Metastatic Lung Carcinoma in the Adrenal Gland (tissue), 1 donor: Measurements from ENCODE around the gene CYRIA.

DNA sequence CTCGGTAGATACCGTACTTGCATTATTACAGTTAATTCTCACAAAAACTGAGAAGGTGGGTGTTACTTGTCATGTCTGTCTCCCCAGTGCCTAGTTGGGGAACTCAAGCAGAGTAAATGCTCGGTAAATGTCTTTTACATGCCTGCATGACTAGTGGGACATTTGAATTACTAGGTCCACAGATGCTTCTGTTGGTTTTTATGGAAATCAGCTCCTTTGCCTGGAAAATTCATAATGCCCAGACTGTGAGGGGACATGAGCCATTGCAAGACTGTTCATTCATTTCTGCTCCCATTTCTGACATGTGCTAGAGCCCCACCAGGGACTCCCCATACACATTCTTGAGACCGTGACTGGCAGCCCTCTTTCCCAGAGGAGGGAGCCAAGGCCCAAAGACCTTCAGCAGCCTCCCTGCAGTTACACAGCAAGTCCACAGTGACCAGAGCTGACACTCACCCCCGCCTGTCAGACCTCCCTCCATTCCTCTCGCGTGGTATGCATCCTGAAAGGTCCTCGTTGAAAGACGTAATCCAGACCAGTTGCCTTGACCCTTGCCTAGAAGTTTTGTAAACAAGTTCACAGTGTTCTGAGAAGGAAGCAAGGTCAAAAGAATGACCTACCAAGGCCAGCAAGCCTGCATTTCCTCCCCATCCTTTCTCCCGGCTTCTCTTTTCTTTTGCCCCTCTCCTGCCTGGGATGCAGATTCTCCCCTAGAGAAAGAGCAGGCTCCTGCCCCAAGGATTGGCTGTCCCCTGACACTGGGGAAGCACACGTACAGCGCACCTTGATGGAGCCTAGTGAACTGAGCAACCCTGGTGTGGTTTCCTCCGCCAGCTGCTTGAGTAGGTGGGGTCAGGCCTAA, 18.1 kb downstream of the TRIB2 start:
- PRO-cap, result no peak

DNA sequence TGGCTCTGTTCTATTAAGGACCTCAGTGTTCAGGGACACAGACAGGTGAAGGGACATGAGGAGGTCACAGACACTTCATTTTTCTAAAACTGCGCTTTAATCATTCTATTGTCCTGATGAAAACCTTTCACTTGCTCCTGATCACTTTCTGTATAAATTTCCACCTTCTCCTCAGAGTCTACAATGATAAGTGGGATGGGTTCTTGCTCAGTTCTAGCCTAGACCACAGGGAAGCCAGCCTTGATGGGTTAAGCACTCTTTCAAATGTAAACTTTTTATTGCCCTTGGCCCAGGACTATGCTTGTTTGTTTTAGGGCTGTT, 59.5 kb downstream of the TRIB2 start:
- PRO-cap, result no peak

DNA sequence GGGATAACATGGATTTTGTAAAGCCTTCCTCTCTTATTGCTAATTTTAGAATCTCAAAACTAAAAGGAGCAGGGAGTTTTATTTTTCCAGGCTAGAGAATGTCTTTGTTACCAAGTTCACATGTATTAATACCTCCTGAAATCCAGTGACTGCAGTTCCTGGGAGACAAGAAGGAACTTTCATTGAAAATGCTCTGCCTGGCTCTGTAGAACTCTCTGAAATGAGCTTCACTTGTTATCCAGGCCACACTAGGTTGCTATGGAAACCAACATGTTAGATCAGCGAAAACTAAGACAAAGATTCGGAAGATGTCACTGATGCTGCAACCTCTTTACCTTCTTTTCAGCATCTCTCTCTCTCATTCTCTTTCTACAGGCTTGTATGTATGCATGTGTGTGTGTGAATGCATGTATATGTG, 218.4 kb downstream of the TRIB2 start:
- PRO-cap, result no peak

DNA sequence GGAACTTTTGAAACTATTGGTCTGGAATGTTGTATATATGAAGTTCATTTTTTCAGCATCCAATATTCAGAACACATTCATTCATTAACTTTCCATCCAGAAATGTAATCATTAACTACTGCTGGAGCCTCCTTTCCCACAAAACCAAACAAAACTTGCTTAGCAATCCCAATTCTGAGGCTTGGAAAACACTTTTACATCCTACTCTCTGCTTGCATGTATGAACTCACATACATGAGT, 869 bp upstream of the LRATD1 start:
- PRO-cap, result no peak

- PRO-cap, result no peak
Measured at GRCh38 chr2:15404422-15404957, 156.6 kb downstream of the NBAS start.

DNA sequence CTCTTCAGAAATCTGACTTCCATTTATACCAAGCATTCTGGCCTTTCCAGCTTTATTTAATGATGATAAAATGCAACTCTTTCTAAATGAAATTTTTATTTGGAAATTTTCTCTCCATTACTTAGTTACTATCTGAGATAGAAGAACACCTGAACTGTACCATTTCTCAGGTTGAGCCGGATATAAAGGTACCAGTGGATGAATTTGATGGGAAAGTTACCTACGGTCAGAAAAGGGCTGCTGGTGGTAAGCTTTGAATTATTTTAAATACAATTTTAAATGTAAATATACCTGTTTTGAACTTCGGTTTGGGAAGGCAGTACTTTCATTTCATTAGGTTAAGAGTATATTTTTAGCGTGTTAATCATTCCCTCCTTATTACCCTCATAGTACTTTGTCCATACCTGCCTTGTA, 38.2 kb downstream of the DDX1 start:
- PRO-cap, result no peak

DNA sequence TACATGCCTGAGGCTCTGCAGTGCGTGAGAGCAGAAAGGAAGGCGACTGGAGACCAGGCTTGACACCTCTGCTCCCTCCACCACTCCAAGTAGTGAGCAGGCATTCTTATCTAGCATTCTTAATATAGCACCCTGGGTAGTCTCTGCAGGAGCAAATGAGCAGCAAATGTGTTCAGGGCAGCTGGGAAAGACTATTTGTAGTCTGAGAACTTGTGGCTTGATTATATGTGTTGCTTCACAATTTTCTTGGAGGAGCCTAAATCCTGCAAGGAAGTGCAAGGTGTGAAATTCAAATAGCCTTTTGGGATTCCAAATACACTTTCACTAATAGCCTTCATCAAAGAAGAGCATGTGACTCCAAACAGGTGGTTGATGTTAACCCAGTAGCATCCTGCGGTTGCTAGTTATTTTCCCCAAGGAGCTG, 143.3 kb downstream of the DDX1 start:
- PRO-cap, result no peak

GRCh38 chr2:16050815-16051610, 110.7 kb downstream of the MYCN start:
- PRO-cap, result no peak

GRCh38 chr2:16069504-16070717, 129.6 kb downstream of the MYCN start:
- PRO-cap, result no peak

DNA sequence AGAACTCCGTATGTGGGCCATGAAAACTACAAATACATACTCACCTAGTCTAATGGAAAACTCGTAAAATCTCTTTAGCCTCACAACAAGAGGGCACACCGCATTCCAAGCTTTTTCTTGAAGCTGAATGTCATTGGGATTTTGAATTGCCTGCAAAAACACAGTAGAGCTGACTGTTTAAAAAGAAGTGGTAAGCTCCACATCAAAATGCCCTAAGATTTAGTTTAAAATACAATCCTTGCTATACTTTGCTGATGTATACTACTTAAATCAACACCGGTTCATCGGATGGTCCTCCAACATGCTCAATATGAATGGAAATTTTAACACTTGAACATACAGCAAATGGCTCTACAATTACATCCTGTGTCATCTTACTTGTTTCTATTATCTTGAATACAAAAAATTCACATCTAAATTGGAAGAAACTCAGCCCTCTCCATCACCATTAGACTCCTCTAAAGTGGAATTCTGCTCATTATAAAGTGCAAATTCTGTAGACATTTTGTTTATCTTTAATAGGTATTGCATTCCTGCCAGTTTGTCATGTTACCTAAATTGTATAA, 101.6 kb downstream of the CYRIA start:
- PRO-cap, result no peak

DNA sequence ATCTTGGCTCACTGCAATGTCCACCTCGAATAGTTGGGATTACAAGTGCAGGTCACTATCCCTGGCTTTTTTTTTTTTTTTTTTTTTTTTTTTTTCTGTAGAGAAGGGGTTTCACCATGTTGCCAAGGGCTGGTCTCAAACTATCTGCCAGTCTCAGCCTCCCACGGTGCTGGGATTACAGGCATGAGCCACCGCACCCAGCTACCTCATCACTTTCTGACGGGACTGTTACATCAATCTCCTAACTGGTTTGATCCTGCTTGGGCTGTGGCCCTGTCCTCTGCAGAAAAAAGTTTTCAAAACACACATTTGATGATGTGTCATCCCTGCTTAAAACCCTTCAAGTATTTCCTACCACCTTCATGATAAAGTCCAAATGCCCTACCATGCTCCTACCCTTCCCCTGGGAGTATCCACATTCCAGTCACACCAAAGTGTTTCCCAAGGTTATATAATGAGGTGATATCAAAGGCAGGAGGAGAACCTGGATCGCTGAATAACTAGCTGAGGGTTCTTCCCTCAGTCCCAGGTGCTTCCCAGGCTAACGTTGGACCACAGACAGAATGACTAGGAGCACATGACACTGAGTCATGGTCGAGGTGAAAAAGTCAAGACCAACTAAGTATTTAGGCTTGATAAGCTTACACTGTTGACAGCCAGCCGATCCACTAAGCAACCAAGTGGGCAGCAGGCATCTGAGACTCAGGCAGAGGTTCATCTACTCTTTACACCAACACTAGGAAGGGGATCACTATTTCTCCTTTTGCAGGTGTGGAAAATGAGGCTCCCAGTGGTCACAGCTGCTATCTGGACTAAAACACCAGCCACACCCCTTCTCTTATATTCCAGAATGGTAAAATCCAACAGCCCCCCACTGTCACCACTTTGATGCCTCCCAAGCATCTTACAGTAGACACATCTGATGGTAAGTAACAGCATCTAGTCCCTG, 31.9 kb downstream of the CYRIA start:
- PRO-cap, result no peak

DNA sequence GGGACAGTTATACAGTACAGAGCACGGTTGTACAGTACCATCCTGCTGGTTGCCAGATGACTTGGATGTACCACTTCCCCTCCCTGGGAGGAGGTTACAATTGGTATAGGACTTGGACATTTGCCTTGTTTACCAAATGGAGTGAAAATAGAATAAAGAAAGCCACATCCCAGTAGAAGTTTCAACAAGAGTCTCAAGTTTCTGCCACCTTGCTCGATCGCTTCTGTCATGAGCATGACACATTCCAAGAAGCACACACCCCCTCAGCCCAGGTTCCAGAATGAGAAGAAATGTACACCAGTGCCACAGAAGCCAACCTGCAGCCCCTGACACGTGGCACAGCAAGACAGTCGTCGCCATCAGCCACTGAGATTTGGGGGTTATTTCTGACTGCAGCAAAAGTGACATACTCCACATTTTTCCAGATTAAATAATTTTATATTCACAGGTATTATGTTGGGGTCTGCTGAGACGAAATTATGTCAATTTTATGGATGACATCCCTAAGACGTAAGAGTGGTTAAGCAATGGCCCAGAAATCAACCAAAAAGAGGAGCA, 15.8 kb downstream of the CYRIA start:
- PRO-cap, result no peak

GRCh38 chr2:16665759-16666686, at the start of gene CYRIA:
Gene CYRIA, minus strand, starts transcription at chr2:16665834.
- PRO-cap, result unidirectional peak, minus-strand start at chr2:16665828

- PRO-cap, result bidirectional peak, plus-strand start at chr2:17539158, minus-strand start at chr2:17539157
Measured at GRCh38 chr2:17538799-17539449, 1.6 kb upstream of the VSNL1 start.

DNA sequence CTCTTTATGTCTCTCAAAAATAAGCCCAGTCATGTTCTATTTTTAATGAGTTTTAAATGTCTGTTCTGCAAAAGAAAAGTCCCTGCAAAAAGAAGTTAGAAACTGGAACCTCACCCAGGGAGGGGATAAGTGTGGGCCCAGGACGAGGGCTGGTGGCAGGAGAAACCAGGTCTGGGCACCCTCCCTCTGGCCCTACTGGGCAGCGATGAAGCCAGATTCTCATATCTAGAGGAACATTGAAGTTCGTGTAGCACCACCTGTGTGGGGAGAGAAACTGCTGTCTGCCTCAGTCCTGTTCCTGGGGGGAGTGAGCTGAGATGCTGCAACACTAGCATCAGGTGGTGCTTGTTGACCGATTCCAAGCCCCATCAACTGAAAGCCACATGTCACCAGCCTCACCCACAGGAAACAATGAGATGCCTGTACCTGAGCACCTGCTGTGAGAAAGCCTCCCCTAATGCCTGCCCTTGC, 104.8 kb downstream of the SMC6 start:
- PRO-cap, result no peak

- PRO-cap, result no peak
Measured at GRCh38 chr2:17726345-17726940, 27.2 kb downstream of the SMC6 start.

DNA sequence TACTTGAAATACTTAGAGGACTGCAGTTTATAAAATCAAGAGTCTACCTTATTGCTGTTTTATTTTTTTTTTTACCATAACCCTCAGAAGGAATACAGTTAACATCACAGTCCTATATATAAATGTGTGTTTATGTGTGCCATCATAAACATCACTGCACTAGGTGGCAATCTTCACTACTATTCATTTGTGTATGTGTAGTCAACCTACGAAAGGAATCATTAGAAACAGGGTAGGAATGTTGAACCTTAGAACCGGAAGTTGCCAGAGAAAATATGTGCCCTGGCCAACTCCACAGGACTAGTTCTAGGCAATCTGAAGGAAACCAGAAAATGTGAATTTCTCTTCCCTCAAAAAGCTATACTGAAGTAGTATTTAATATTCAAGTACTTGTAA, 3.4 kb downstream of the GEN1 start:
- PRO-cap, result no peak

GRCh38 chr2:17763554-17764485, 9.9 kb downstream of the GEN1 start:
- PRO-cap, result no peak

DNA sequence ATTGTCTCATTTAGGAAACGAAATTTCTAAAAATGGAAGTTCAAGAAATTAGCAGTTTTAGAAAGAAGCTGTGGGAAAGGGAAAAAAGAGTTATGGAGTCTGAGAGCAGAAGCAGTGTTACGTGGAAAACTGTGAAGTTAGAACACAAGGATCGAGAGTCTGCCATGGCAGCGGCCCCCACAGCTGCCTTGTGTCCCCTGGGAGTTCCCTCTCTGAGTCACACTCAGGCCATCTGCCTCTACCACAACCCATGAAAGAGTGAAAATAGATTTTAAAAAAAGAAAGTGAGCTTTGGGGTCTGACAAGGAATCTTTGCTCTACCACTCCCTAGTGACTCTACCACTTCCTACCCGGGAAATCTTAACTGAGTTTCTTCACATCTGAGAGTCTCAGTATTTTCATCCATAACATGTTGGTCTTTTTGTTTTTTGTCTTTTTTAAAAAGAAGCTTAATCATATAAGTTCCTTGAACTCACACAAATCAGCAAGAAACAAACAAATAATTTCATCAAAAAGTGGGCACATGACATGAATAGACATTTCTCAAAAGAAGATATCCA, 2.5 kb upstream of the MSGN1 start:
- PRO-cap, result no peak

DNA sequence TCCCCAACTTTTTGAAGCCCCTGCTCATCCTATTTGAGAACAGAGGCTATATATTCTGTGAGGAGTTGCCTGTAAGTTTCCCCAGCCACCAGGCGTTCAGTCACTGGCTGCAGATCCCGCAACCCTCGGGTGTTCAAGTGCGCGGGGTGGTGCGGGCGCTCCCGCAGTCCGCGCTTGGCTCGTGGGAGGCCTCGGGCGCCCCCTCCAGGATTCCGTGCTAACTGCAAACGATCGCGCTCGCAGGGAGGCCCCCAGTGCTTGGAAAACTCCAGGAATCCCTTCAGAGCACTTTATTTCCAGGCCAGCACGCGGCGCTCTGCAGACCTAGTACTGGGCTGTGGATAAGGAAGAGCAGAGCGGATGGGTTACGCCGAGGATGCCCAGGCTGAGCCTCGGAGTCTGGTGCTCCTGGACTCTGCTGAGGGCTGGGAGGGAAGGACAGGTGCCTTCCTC, 14.3 kb downstream of the MSGN1 start:
- PRO-cap, result no peak